Calu3 (cell line): ENCODE measurements around the gene DDX54.

GRCh38 chr12:111715280-111715620, 29.4 kb downstream of the ACAD10 start:
- PRO-cap = no peak

GRCh38 chr12:111993584-111994360, 19.2 kb downstream of the TMEM116 start:
- PRO-cap = no peak

GRCh38 chr12:112116162-112116943, 7.8 kb upstream of the NAA25 start:
- PRO-cap = unidirectional peak, minus-strand start at chr12:112116655

GRCh38 chr12:112130223-112130818, 5.0 kb downstream of the TRAFD1 start:
- PRO-cap = unidirectional peak, plus-strand start at chr12:112130519

- PRO-cap = no peak
These were observed 118.7 kb upstream of the RPH3A start for GRCh38 chr12:112672866-112673201.

DNA sequence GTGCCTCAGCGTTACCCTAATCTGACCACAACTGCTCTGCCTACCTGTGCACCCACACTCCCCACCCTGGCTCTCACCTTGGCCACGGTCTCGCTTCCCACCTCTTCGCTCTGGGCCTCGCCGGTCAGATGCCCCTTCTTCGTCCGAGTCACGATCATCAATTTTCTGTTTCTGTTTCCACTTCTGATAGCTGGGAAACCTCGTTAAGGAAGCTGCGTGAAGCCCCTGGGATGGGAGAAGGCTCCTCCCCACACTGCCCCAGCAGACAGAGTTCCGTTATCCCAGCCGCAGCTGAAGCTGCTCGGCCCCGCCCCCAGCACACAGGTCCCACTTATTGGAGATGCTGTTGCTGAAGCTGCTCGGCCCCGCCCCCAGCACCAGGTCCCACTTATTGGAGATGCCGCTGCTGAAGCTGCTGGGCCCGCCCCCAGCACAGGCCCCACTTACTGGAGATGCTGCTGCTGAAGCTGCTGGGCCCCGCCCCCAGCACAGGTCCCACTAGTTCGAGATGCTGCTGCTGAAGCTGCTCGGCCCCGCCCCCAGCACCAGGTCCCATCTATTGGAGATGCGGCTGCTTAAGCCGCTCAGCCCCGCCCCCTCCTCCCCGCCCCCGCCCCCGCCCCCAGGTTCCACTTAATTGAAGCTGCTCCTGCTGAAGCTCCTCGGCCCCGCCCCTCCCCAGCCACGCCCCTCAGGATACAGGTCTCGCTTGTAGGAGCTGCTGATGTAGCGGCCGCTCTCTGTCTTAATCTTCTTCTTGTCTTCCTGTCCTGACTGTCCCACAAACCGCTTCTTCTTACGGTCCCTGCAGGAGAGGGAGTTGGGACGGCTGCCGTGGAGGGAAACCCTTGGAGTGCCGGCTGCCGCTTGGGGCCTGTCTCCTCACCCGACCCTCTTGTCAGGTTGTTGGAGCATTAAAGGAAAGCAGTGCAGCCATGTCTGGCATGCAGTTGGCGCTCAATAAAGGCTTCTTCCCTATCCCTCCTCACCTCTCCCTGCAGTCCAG, 12.0 kb downstream of the CFAP73 start:
- PRO-cap = no peak

- PRO-cap = bidirectional peak, plus-strand start at chr12:113185560, minus-strand start at chr12:113185465
These were observed at the start of gene DDX54 for GRCh38 chr12:113185196-113185881. DDX54 (minus strand) TSS chr12:113185478.

GRCh38 chr12:113186515-113186983, 1.0 kb downstream of the RITA1 start:
- PRO-cap = no peak

GRCh38 chr12:113232287-113232849, 11.1 kb downstream of the TPCN1 start:
- PRO-cap = no peak

GRCh38 chr12:113268579-113269068, 47.4 kb downstream of the TPCN1 start:
- PRO-cap = no peak

- PRO-cap = no peak
These were observed 55.9 kb downstream of the TPCN1 start for GRCh38 chr12:113276967-113277737.

DNA sequence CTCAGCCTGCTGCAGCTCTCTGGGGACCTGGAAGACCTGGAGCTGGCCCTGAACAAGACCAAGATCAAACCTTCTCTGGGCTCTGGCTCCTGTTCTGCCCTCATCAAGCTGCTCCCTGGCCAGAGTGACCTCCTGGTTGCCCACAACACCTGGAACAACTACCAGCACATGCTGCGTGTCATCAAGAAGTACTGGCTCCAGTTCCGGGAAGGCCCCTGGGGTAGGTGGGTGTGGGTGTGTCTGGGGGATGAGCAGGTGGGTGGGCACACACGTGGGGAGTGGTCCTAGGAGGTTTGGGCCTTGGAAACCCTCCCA, 16.4 kb downstream of the PLBD2 start:
- PRO-cap = no peak

DNA sequence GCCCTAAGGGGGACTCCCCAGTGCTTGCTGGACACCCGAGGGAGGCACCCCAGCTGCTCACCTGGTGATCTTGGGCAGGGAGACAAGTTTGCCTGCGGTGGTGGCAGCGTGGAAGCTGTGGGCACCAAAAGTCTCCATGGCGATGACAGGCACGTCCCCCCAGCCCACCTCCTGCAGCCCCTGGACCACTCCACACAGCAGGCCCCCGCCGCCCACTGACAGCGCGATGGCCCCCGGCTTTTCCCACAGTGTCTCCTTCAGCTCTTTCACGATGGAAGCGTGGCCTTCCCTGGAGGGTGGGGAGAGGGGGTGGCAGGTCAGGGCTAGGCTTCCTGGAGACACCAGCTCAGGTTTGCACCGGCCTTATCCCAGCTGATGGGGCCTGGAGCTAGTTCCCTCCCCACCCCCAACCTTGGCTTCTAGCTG, 6.6 kb downstream of the SDS start:
- PRO-cap = no peak

GRCh38 chr12:113850198-113850476, 116.0 kb downstream of the RBM19 start:
- PRO-cap = no peak

- PRO-cap = no peak
These were observed 8.3 kb downstream of the RBM19 start for GRCh38 chr12:113957764-113958234.

- PRO-cap = no peak
These were observed 2.9 kb downstream of the TBX5 start for GRCh38 chr12:114402897-114403581.

GRCh38 chr12:114446996-114447479, 41.1 kb upstream of the TBX5 start:
- PRO-cap = no peak

GRCh38 chr12:114667880-114668125, 16.2 kb downstream of the TBX3 start:
- PRO-cap = no peak

DNA sequence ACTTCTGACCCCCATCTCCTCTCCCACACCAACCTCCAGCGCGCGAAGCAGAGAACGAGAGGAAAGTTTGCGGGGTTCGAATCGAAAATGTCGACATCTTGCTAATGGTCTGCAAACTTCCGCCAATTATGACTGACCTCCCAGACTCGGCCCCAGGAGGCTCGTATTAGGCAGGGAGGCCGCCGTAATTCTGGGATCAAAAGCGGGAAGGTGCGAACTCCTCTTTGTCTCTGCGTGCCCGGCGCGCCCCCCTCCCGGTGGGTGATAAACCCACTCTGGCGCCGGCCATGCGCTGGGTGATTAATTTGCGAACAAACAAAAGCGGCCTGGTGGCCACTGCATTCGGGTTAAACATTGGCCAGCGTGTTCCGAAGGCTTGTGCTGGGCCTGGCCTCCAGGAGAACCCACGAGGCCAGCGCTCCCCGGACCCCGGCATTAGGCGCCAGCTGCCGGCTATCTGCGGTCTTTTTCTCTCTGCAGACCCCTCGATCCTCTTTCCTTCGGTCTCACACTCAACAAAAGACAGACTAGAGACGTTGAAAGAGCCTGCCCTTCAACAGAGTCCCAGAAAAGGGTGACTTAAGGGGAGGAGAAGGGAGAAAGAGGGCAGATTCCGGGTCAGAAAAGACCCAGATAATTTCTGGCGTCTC, 3.0 kb upstream of the TBX3 start:
- PRO-cap = no peak

GRCh38 chr12:114697928-114698398, 14.0 kb upstream of the TBX3 start:
- PRO-cap = no peak